Endometrial microvascular endothelial cells (primary cell): ENCODE measurements around a stretch of chr7.

- RAMPAGE, long total RNA, result no peak
Measured at GRCh38 chr7:24152266-24152656, 131.7 kb upstream of the NPY start.

- RAMPAGE, long total RNA, result no peak
Measured at GRCh38 chr7:24719352-24719512, 38.0 kb downstream of the GSDME start.

GRCh38 chr7:24786722-24787469 lies 29.6 kb upstream of the GSDME start:
- RAMPAGE, long total RNA, result no peak

- RAMPAGE, long total RNA, result no peak
Measured at GRCh38 chr7:24821351-24822023, 64.2 kb upstream of the GSDME start.

GRCh38 chr7:24877783-24878448 lies 102.1 kb downstream of the OSBPL3 start:
- RAMPAGE, long total RNA, result no peak

- RAMPAGE, long total RNA, result no peak
Measured at GRCh38 chr7:24917860-24918544, 62.0 kb downstream of the OSBPL3 start.

- RAMPAGE, long total RNA, result no peak
Measured at GRCh38 chr7:24963428-24963757, 16.6 kb downstream of the OSBPL3 start.

DNA sequence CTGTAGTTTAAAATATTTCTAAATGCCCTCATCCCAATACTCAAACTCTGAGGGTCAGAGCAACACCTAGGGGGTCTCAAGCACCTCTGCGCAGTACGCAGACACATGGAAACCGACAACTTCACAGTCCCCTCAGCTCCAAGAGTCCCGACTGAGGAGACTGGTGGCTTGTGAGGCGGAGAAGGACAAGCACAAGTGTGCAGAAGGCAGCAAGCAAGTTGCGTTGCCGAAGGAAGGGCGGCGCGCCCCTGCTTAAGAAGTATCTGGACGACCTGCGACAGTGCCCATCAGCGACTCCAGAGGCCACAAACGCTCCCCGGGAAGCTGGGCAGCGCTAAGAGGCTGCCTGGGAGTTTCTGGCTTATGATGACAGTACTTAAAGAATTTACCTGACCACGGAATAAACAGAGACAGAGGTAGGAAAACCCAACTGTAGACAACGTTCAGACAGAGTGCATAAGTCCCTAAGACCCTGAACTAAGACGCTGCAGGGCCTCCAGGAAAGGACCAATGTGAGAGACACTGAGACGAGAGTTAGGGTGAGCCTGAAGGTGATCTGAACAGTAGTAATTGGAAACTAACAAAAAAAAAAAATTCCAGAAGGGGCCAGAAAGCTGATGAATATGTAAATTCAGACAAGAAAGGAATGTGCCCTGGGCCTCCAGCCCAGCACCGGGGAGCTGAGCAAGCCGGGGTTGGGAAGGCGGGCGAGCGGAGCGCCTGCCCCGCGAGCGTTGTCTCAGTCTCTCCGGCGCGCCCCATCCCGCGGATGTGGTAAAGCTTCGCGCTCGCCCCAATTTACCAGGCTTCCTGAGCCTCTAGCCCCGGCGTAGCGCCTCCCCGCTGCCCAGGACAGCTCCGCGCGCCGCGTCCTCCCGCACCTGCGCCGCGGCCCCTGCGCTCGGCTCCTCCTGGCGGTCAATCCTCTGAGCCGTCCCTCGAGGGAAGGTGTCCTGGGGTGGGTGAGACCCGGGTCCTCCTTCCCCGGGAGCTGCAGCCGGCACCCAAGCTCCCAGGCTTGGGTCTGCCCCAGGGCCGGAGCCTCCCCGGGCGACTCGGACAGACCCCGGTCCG lies 933 bp downstream of the OSBPL3 start:
- RAMPAGE, long total RNA, result no peak

DNA sequence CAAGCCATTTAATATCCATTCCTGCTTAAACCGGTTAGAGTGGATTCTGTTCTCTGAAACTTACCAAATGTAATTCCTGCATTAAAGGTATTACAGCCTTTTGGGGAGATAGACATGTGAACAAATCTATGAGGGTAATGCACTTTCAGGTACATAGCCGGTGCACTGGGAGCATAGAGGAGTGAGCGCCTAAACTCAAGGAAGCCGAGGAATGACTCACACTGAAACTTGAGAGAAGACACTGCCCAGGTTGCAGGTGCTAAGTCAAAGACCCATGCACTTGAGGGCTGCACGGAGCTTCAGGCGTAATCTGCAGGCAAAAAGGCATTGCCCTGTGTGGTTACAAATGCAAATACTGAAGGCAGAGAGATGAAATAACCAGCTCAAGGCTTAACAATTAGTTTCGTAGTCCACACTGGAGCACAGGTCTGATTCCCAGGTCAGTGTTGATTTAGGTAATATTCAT lies 51.0 kb upstream of the OSBPL3 start:
- RAMPAGE, long total RNA, result no peak

DNA sequence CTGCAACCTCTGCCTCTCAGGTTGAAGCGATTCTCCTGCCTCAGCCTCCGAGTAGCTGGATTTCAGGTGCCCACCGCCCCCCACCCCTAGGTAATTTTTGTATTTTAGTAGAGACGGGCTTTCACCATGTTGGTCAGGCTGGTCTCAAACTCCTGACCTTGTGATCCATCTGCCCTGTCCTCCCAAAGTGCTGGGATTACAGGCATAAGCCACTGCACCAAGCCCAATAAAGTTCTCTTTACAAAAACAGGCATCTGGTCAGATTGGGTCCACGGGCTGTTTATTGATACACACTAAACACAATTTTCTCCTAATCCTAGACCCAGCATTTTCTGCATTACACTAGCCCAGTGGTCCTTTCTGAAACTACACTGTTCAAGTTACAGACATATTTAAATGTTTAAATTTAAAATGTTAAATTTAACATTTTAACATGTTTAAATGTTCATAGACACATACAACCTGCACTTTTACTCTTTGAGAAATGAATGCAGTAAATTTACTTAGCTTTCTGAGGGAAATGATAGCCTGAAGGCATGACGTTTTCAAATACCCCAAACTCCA lies 6.6 kb downstream of the CYCS start:
- RAMPAGE, long total RNA, result no peak

GRCh38 chr7:25614975-25615496 lies 386.8 kb upstream of the NPVF start:
- RAMPAGE, long total RNA, result no peak

DNA sequence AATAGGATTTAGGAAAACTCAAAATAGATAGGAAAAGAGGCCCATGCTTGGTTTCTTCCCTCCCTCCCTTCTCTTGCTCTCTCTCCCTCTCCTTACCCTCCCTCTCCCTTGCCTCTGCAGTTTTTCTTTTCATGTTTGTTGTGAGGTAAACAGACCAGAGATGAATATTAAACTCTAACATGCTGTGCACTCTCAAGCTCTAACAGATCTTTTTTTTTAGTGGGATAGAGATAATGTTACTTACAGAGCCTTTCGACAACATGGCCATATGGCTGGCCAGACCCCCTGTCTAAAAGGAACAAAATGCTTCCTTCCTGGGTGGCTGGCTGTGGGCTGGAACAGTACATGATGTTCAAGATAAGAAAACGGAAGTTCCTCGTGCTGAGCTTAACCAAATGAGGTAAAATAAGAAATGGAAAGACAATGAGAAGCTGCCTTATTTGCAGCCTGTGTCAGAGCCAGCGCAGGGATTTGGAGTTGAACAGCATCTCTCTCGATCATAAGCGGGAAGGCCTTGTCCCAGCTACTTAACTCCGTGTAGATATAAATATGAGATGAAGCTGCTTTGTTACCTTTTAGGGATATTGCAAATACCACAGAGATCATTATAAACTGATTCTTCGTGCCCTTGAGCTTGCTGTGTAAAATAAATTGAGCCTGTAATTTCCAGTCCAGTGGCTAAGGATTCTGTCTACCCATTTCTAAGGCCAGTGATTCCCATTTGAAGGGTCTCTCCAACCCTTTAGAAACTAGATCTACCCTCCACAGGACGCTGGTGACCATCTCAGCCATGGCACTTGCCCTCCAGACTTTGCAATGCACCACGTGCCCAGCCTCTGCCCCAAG lies 392.0 kb upstream of the NPVF start:
- RAMPAGE, long total RNA, result no peak

GRCh38 chr7:25743549-25744588 lies 408.1 kb upstream of the NFE2L3 start:
- RAMPAGE, long total RNA, result no peak

- RAMPAGE, long total RNA, result no peak
Measured at GRCh38 chr7:25754188-25754959, 397.6 kb upstream of the NFE2L3 start.

GRCh38 chr7:25852024-25853159 lies 299.6 kb upstream of the NFE2L3 start:
- RAMPAGE, long total RNA, result no peak

DNA sequence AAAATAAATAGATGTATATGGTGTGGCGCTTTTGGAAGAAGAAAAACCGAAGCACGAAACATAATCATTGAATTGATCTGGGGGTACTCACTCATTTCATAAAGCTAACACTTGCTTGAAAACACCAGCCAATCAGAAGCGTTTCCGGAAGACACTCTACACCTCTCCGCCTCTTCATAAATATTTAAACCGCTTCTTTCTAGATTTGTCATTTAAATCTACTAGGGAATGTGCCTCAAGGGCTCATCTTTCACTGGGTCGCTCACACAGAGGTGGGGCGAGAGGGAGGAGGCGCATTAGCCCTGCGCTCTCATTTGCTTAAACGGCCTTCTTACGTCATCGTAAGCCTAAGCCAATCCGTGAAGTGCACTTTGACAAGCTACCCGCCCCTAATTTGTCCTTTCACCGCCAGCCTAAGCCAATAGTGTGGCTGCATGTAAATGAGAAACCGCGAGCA lies 289.9 kb upstream of the NFE2L3 start:
- RAMPAGE, long total RNA, result no peak

GRCh38 chr7:25862510-25863115 lies 289.4 kb upstream of the NFE2L3 start:
- RAMPAGE, long total RNA, result no peak

GRCh38 chr7:25897039-25897503 lies 254.9 kb upstream of the NFE2L3 start:
- RAMPAGE, long total RNA, result no peak

DNA sequence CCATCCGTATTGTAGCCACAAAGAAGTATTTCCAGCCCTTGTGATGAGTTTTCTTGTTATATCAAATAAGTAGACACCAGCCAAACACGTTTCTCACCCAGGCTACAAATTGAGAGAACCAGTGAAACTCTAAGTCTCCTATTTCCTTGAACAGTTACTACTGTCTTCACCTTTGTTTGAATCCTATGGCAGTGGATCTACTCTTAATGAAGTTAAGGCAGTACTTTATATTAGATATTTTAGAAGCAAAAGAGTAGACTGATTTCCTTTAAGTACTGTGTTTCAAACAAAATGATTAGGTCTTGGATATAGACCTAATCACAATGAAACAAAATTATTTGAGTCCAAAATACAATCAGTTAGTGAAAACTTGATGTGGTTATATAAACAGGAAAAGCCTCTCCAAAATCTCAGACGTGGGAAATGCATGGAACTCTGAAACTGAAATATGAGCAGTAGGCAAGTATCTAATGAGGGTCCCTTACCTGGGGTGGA lies 234.4 kb upstream of the NFE2L3 start:
- RAMPAGE, long total RNA, result no peak

DNA sequence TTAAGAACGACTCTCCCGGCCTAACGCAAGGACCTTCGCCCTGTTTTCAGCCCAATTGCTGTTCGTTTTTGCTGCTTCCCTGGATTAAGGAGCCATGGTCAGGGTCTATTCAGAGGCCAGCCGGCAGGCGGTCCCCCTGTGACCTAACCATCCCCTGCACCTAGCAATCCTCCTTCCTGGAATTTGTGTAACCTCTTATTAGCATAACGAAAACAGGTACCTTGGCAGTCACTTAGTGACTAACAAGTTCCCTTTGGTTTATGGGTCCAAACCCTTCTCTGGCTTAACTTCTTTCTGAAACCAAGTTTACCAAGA lies 1.4 kb downstream of the NFE2L3 start:
- RAMPAGE, long total RNA, result no peak